Left colon (tissue), 1 donor: ENCODE data around the genes DNASE1L2, ECI1, AMDHD2 and PRSS33.

- PRO-cap, result bidirectional peak, plus-strand start at chr16:2153796, minus-strand start at chr16:2153500
Measured at GRCh38 chr16:2153704-2154045, 1.9 kb upstream of the TRAF7 start.

DNA sequence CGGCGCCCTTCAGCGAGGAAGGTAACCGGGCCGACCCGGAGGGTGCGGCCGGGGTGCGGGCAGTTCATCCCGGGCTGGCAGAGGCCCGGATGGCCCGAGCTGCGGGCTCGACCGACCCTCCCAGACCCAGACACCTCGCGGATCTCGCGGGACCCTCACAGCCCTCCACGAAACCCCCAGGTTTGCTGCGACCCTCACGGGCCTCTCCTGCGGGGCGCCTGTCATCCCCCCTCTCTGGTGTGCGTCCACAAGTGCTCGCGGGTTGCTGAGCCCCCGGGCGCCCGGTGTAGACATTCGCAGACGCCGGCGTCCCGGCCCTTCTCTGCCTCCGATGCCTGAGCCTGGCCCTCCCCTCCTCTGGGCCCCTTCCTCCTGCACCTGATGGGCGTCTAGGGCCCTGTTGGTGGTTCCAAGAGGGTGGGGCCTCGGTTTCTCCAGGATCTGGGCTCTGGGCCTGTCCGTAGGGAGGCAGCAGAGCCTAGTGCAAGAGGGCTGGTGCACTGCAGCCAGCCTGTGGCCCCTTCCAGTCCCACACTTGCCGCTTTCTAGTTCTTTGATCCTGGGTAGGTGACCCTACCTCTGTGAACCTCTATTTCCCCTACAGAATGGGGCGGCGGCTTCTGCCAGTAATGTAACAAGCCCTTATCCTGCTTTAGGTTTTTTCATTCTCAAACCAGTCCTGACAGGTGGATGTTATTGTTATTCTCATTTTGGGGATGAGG, 520 bp downstream of the E4F1 start:
- PRO-cap, result bidirectional peak, plus-strand start at position 474 of the sequence, minus-strand start at position 324 of the sequence

DNA sequence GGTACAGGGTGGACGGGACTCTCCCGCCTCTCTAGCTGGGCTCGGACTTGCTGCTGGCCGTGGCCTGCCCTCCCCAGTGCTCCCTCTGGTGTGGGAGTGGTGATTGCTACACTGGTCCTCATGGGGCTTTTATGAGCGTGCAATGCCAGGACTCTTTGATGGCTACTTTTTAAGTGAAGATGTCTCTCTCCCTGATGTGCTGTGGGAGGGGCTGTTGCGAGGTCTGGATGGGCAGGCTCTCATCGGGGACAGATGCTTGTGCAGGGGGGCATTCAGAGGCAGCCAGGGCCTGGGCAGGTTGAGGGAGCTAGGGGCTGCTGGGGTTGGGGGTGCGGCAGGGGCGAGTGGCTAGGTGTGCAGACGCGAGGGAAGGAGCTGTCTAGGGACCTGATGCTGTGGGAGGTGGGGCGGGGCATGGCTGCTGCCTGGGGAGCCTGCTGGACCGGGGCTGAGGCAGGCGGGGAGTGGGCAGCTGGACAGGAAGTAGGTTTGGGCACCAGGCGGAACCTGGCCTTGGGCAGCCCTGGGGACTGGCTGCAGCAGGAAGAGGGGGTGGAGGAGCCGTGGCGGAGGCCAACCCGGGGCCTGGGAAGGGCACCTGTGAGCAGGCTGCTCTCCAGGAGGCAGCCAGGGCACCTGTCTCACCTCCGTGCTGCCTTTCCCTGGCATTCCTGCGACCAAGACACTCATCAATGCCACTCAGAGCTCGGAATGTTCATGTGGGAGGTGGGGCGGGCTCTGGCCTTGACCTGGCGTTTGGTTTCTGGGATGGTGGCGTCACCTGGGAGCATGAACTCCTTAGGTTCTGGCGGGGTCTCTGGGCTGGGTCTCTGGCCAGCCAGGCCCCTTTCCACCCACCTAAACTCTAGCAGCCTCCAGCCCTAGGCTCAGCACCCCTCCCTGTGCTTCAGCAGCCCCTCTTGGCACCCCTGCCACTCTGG, 5.9 kb upstream of the DNASE1L2 start:
- PRO-cap, result no peak

DNA sequence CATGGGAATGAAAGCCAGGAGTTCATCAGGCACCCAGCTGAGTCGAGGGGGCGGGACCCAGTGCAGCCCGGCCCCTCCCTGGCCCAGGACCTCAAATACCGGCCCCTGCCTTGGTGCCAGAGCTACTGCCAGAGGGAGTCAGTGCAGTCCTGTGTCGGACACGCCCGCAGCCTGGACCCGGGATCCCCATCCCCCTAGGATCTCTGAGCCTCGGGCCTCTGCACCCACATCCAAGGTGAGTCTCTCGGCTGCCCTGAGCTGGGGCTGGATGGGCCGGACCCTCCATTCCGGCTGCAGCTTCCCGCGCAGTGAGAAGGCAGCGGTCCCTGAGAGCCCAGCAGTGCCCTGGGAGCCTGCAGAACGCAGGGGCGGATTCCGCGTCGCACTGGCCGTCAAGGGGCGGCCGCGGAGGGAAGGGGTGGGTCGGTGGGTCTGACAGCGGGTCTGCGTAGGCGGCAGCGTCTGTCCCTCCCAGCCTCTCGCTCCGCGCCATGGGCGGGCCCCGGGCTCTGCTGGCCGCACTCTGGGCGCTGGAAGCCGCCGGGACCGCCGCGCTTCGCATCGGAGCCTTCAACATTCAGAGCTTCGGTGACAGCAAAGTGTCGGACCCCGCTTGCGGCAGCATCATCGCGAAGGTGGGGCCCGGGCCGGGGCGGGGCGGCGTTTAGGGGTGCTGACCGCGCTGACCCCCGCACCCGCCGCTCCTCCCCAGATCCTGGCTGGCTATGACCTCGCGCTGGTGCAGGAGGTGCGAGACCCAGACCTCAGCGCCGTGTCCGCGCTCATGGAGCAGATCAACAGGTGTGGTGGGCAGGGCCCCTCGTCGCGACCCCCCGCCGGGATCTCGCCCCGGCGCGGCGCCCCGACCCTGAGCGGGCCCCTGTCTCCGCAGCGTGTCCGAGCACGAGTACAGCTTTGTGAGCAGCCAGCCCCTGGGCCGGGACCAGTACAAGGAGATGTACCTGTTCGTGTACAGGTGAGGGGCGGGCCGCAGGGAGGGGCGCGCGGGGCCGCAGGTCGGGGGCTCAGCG, at the start of gene DNASE1L2:
Gene DNASE1L2 (plus strand): TSS at position 119 of the 1,031 bp plus-strand sequence.
- PRO-cap, result no peak

GRCh38 chr16:2250002-2250736, 1.2 kb downstream of the ECI1 start:
- PRO-cap, result no peak

- PRO-cap, result unidirectional peak, plus-strand start at chr16:2251158; bidirectional peak, plus-strand start at chr16:2251339, minus-strand start at chr16:2251323; bidirectional peak, plus-strand start at chr16:2251759, minus-strand start at chr16:2251580
Measured at GRCh38 chr16:2250816-2252002, at the start of gene ECI1. ECI1 (minus strand) TSS chr16:2251587.

GRCh38 chr16:2329472-2329874, 11.1 kb downstream of the ABCA3 start:
- PRO-cap, result no peak

DNA sequence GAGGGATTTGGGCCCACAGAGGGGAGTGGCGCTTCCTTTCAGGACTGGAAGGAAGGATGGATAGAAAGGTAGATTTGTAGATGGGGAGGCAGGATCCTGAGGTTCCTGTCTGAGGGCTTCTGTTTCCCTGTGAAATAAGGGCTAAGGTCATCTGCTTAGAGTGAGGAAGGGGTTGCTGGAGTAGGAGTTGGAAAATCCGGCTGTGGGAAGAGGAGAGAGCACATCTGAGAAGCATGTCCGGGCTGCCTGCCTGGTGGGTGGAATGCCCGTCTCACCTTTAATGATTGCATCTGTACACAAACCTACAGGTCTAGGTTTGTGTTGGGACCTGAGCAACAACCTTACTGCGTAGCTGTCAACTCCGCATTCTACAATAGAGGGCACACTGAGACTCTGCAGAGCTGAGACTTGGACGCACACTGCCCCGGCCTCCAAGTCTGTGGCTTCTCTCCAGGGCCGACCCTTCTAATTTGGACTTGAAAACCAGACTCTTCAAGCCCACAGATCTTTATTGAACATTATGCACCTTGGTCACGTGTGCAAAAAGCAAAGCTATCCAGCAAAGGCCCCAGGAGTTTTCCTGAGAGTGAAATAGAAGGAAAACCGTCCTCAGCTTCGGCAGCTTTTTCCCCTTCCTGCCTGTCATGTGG, 1.1 kb downstream of the CCNF start:
- PRO-cap, result no peak

DNA sequence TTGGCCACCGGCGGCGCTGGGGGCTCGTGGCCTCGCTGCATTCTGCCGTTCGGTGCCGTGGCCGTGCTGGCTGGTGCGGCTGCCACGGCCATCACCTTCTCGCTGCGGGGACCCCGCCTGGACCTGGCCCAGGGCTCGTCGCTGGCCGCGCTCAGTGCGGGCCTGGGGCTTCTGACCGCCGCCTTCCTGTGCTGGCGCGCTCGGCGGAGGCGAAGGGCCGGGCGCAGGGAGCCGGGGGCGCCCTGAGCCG, 3.3 kb upstream of the NTN3 start:
- PRO-cap, result no peak

- PRO-cap, result no peak
Measured at GRCh38 chr16:2519015-2519684, 1.0 kb upstream of the AMDHD2 start.

GRCh38 chr16:2519685-2520605, at the start of gene AMDHD2:
AMDHD2 (plus strand) TSS chr16:2520371.
- PRO-cap, result bidirectional peak, plus-strand start at chr16:2520406, minus-strand start at chr16:2520146

- PRO-cap, result no peak
Measured at GRCh38 chr16:2598810-2599318, 61.0 kb downstream of the PDPK1 start.

GRCh38 chr16:2699287-2699703, 17.0 kb downstream of the KCTD5 start:
- PRO-cap, result no peak

- PRO-cap, result no peak
Measured at GRCh38 chr16:2758388-2758738, 5.9 kb downstream of the SRRM2 start.

DNA sequence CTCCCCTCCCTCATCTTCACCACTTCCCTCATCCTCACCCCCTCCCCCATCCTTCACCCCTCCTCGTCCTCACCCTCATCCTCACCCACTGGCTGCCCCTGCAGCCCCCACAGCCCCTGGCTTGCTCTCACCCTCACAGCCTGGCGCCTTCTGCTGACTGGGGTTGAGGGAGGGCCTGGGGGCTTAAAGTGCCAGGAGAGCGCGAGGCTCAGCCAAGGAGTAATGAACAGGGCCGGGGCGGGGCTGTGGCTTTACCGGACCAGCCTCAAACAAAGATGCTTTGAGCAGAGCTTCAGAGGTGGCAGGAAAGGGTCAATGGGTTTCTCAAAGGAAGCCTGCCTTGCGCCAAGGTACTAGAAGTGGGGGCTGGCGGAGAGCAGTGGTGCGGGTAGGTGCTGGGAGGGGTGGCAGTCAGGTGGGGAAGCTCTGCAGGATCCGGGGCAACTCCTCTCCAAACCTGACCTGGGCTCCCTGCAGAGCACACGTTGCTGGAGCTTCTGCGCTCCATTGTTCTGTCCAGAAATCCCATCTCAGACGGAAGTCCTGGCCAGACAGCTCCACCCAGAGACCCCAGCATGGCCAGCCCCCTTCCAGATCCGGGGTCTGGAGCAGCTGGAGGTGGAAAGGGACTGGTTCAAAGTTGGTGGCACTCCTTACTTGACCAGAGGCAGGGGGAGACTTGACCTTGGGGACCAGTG, at the start of gene PRSS33:
Gene PRSS33 (minus strand): TSS at position 159 of the 698 bp plus-strand sequence.
- PRO-cap, result no peak

GRCh38 chr16:2795619-2796268, 2.5 kb upstream of the PRSS41 start:
- PRO-cap, result no peak

GRCh38 chr16:2967345-2967818, 1.8 kb upstream of the PAQR4 start:
- PRO-cap, result no peak

DNA sequence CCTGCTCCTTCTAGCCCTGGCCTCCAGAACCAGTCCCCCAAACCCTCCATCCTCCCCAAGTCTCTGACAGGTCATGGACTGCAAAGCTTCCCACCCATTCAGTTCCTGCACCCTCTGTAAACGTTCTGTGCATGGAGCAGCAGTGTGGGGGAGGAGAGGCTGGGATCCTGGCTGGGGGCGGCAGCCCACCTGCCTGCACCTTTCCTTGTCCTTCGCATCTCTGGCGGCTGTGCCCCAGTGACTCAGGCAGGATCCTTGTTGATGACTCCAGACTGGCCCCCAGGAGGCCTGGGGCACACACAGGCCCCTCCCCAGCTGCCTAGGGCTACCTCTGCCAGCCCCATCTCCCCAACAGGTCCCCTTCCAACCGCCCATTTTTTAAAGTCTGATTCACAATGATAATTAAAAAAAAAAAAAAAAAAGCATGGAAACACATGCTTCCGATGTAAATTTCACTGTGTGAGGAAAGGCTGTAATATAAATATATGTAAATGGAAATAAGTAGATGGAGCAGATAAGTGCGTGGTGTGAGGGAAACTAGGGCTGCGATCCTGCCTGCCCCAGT, 1.7 kb upstream of the PKMYT1 start:
- PRO-cap, result no peak

GRCh38 chr16:3022151-3023059, 1.3 kb downstream of the HCFC1R1 start:
- PRO-cap, result bidirectional peak, plus-strand start at chr16:3022539, minus-strand start at chr16:3022425

DNA sequence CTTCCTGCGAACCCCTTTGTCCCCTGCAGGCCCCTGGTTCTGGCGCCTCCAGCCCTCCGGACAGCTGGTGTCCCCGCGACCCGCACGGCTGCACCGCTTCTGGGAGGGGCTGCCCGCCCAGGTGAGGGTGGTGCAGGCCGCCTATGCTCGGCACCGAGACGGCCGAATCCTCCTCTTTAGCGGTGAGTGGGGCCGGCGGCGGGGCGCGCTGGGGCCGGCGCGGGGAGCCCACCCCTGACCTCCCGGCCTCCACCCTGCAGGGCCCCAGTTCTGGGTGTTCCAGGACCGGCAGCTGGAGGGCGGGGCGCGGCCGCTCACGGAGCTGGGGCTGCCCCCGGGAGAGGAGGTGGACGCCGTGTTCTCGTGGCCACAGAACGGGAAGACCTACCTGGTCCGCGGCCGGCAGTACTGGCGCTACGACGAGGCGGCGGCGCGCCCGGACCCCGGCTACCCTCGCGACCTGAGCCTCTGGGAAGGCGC, 7.2 kb upstream of the IL32 start:
- PRO-cap, result no peak